ENCODE measurements around the gene TMEM263.

- RRBS = no CpG with 5 or more reads among the region's 3 CpGs
Observed at GRCh38 chr12:106107446-106107897, 31.3 kb downstream of the NUAK1 start.

DNA sequence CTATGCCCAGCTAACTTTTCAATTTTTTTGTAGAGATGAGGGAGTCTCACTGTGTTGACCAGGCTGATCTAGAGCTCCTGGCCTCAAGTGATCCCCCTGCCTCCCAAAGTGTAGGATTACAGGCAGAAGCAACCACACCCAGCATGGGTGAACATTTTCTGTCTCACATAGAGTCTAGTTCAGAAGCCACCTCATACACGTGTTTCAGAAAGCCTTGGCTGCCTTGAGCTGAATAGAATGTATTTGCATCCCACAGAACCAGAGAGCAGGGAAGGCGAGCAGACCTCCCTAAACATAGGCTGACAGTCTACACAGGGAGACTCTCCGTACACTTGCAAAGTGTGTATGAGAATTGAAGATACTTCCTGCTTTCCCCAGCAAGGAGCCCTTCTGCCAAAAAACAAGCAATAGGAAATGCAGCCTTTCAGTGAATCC, 11.4 kb downstream of the NUAK1 start:
- RRBS = no CpG with 5 or more reads among the region's 3 CpGs

DNA sequence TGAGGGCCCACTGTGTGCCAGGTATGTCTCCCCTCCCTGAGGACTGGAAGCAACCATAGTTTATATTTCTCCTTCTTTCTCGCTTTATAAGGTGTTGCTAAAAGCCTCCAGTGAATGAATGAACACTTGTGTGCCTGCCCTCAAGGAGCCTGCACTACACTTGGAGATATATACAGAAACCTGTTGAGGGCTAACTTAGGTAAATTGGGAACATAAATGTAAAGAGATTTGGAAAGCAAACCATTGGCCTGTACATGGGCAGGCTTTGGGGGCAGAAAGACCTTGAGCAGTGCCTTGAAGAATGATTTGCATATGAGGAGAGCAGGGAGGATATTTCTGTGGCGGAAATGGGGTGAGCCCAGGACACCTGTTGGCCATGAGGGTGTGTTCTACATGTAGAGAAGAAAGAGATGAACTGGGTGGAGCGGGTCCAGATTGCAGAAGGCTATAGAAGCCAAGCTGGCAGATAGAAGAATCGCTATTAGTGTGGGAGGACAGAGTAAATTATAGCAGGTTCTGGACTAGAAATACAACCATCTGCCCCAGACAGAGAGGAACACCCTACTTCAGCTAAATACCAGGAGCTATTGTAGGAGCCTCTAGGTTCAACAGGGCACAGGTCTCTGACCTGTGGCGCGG, 1.9 kb upstream of the CKAP4 start:
- RRBS = no CpG with 5 or more reads among the region's 6 CpGs

DNA sequence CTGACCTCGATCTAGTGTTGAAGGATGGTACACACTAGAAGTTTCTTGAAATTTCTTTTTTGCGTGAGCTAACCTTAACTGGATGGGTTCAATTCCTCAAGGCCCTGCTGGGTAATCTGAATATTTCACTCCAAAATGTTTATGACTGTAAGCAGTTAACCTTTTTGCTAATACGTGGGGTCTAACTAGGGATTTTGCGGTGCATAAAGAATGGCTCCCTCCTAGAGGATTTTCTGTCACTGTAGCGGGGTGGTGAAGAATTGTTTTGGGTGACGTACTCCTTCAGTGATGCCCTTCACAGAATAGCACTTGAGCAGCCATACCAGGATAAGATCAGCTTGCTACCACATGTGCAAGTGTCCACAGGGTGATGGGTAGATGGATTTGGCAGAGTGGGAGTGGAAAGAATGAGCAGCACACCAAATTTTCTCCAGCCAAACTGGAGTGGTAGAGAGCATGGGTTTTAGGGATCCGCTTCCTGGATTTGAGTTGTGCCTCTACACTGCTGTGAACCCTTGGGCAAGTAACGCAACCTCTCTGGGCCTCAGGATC, 2.2 kb downstream of the TCP11L2 start:
- RRBS = no CpG with 5 or more reads among the region's 8 CpGs

DNA sequence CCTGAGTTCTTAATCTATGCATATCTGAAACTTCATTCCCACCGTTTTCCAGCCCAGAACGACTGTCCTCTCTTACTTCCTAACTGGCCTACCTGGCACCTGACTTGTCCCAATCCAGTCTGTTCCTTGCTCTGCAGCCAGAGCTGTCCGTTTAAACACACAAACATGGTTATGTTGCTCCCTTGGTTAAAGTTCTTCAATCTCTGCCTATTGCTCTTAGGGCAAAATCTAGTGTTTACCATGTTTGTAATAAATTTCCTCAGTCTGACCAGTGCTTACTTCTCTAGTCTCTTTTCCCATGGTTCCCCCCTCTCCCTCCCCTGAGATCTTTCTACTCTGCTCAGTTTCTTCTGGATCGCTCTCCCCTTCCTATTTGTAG, 2.5 kb downstream of the POLR3B start:
- RRBS = no CpG with 5 or more reads among the region's 4 CpGs

DNA sequence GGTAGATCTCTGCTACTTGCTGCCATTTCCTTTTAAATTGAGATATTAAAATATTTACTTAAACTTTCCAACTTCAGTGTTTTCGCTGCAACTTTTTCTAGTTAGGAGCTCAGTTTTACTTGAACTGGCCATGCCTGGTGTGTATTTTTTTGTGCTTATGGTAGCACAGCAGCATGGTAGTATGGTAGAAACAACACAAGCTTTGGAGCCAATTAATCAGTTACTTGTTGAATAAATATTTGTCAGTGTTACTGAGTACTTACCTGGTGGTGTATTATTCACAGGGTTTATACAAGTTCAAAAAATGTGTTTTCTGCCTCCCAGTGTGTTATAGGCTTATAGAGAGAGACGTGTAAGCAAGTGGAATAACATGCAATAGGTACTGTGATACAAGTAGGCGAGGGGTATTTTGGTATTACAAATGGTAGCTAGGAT, 3.0 kb downstream of the POLR3B start:
- RRBS = no CpG with 5 or more reads among the region's 3 CpGs

GRCh38 chr12:106428378-106428668, 70.8 kb downstream of the POLR3B start:
- RRBS = no CpG with 5 or more reads among the region's 1 CpG

DNA sequence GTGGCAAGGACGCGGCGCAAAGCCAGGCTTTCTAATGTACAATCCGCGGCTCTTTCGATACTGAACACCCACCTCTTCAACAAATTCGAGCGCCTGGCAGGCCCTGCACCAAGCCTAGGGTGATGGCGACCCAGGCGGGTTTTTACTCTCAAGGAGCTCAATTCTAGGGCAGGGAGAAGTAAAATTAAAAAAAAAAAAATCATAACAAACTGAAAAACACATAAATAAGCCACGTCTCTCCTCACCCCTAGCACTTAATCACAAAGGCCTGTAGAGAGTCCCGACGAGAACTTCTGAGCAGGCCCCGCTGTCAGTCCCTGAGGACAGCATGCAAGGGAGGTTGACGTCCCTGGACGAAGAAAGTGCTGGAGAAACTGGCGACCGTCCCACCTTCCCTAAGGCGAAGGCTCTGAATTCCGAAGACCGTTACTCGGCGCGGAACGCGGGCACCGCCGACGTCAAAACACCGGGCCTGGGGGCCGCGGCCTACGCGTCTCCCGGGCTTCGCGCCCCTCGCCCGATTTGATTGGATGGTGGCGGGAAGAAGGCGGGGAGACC, 597 bp upstream of the TMEM263 start:
- RRBS = 2% methylated on average over 7 of the region's 41 CpGs

DNA sequence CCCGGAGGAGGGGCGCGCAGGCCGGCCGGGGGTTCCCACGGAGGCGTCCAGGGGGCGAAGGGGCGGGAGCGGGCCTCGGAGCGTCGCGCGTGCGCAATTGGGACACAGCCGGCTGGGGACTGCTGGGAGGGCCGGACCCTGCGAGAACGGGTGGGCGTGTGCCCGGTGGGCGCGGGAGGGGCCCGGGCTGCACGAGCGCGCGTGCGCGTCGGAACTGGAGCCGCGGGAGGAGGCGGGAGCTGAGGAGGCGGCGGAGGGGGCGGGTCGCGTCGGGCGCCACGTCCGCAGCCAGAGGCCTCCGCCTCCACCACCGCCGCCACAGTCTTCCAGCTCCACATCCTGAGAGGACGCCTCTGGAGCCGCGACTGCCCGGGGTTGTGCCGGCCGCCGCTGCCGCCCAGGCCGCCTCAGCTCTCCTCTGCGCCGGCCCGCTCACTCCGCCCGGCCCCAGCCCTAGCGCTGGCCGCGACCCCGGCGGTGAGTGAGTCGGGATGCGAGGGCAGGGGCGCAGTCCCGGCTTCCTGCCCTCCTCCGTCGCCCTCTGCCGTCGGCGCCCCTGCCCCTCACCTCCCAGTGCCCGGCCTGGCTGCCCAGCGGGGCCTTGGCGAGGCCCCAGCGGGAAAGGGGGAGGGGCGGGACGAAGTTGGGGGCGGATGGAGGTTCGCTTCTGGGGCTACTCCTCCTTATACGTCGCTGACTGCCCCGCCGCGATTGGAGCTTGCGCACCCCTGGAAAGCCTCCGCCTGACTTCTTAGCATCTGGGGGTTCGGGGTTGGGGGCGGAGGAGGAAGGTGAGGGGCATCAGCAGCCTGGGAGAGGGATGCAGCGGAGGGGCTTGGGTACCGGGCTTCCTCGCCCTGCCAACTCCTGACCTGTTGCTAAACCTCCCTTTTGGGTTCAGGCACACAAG, at the start of gene TMEM263:
TMEM263 (plus strand) TSS at position 319 of the 910 bp plus-strand sequence.
- RRBS = 3% methylated on average over 31 of the region's 95 CpGs

- RRBS = no CpG with 5 or more reads among the region's 6 CpGs
Observed at GRCh38 chr12:107091992-107092669, 1.2 kb downstream of the CRY1 start.

DNA sequence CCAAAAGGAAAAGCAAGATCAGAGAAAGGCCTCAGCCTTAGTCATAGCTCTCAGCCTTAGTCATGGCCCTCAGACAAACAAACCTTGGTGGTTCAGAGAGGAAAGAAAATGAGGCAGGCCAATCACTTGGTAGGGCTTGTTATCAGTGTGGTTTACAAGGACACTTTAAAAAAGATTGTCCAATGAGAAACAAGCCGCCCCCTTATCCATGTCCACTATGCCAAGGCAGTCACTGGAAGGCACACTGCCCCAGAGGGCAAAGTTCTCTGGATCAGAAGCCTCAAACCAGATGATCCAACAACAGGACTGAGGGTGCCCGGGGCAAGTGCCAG, 103.9 kb upstream of the ABTB3 start:
- RRBS = no CpG with 5 or more reads among the region's 2 CpGs

DNA sequence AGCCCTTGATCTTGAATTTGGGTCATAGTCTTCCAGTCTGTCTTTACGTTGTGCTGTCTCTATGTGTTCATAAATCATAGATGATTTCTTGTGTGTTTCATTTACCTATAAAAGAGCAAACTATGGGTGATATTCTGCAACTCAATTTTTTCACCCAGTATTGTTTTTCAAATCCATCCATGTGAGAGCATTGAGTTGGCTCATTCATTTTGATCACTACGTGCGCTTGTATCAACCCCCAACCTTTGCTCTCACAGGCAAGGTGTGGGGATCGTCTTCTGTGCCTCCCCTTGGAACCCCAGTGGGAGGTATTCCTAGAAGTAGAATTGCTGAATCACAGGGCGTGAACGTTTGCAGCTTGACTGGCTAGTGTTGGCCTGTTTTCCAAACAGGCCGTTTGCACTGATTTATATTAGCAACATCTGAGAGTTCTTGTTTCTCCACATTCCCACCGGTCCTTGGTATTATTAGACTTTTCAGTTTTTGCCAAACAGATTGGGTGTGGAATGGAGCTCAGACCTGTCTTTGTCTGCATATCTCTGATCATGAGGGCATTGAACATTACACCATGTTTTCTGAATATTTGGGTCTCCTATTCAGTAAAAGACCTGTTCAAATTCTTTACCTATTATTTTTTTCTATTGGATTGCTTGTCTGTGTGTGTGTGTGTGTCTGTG, 78.7 kb downstream of the ABTB3 start:
- RRBS = no CpG with 5 or more reads among the region's 8 CpGs

DNA sequence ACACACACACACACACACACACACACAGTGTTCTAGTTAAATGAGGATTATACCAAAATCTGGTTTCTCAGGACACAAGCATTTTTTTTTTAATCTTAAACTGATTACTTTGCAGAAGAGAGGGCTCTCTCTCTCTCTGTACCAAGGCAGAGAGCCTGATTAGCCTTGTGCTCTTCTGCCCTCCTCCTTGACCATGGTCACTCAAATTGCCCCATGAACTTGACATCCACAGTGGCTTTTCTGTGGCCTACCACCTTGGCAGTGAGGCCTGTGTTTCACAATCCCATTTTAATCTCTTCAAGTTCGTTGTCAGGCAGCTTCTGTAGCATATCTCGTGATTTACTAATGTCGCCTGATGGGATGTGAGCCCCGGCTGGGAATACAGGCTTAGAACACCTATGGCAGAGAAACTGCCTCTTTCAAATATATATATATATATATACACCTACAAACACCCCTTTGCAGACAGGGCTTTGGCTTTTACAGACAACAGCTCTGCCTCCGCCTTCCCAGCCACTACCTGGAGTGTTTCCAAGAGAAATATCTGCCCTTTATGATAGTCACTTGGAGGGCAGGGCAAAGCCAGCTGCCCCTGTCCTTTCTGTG, 30.7 kb upstream of the PWP1 start:
- RRBS = no CpG with 5 or more reads among the region's 5 CpGs

DNA sequence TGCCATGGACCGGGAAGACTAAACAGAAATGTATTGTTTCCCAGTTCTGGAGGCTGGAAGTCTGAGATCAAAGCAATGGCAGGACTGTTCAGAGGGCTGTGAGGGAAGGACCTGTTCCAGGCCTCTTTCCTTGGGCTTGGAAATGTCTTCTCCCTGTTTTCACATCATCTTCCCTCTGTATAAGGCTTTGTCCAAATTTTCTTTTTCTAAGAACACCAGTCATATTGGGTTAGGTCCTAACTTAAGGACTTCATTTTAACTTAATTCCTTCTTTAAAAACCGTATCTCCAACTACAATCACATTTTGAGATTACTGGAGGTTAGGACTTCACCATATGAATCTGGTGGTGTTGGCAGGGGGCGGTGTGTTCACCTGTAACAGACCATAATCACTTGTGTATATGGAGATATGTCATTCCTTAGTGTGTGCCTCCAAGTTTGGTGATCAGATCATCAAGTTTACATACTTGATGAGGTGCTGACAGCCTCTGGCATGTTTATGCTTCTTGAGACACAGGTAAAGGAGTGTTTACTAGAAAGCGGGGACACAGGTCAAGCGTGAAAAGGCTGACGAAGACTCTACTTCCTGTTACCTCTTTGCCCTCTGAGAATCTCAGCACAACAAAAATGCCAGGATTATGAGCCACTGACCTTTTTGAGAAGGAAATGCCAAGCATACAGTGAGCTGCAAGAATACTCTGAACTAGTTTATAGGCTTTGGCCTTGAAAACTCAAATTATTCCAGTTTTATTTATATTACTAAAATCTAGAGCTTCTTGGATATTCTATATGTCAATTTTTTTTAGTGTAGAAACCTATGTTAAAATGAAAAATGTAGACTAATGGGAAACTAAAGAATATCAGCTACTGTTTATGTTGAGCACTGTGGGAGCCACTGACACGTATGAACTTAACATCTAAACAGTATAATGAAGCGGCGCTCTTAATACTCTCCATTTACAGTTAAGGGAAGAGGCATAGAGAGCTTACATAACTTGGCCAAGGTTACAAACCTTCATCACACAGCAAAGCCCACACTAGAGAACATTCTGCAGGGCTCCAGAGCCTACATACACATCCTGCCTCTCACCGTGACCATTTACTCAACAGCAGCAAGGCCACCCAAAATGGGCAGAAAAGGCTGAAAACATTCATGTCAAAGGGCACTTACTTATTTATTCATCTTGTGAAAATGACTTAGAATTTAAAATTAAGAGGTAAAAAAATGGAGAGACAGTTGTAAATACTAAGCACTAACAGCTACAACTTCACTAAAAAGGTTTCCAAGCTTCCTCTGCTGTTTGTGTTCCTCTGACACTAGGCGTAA, 29.5 kb downstream of the PRDM4 start:
- RRBS = no CpG with 5 or more reads among the region's 11 CpGs

DNA sequence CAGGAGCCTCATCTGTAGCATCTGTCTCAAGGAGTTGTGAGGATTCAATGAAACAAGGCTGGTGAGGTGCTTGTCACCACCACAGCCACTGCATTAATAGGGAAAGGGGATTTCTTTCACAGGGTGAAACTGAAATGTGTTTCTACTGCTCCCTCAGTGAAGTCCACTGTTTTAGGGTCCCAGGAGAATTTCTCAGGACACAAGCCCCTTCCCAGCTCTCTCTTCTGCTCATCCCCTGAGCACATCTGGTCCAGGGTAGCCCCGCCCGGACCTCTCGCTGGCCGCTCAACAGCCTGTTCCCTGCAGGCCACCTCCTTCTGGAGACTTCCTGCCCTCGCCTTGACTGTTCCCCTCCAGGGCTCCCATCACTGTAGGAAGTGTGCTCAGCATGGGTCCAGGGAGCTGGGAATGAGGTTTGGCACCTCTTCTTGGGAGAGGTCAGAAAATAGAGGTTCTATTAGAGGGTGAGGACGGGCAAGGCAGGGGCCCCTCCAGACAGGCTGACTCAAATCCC, 30.9 kb downstream of the CMKLR1 start:
- RRBS = no CpG with 5 or more reads among the region's 6 CpGs

GRCh38 chr12:108337952-108338440, 1.1 kb downstream of the CMKLR1 start:
- RRBS = no CpG with 5 or more reads among the region's 5 CpGs

DNA sequence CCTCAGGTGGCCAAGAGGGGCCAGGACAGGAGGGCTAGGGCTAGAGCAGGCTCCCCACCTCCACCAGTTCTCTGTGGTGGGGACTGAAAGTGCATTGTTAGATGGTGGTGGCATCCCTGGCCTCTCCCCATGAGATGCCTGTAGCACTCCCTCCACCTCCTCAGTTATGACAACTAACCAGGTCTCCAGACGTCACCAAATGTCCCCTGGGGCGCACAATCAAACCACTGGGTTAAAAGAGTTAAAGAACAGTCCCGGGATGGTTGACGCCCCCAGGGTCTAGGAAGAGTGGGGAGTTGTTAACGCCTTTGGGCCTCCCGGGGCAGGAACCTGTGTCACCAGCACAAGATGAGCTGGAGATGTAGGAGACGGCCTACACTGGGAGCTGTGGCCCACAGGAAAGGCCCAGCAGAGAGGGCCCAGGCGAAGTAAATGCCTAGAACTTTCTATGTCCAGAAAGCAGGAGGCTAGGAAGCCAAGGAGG, 2.6 kb downstream of the FICD start:
- RRBS = 74% methylated on average over 4 of the region's 8 CpGs

GRCh38 chr12:108629586-108630424, 3.9 kb downstream of the SELPLG start:
- RRBS = no CpG with 5 or more reads among the region's 21 CpGs

DNA sequence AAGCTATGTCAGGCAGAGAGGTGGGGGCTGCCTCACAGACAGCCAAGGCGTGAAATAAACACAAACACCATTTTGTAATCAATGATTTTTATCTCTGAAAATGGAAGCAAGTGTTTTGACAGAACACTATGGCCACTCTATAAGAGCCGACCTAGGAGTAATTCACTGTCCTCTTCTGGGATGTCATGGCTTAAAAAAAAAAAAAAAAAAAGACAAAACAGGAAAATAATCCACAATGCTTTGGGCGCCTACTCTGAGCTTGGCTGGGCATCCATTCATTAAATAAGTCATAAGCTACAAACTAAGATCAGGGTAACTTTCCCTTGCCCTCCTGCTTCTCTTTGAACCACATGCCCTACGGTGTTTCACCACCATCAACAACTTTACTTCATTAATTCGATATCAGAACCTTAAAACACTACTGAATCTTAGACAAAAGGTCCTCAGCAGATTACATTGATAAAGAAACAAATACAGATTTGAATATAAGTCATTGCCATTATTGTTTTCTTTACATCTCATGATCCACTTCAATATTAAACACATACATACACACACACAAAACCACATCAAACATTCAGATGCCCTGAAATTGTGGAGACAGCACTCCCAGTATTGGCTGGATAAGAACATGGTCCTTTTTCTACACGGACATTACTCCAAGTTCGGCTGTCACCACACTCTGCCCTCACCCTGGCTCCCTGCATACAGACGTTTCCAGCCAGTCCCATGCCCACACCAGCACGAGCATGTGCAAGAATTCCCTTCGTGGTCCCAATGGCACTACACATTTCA, 11.5 kb upstream of the SELPLG start:
- RRBS = no CpG with 5 or more reads among the region's 10 CpGs

GRCh38 chr12:108699768-108700825, 31.2 kb downstream of the CORO1C start:
- RRBS = no CpG with 5 or more reads among the region's 7 CpGs